ENCODE measurements around the genes MAGED1, XAGE3, IQSEC2 and MAGED2.

- RRBS = no CpG with 5 or more reads among the region's 6 CpGs
Observed at GRCh38 chrX:50697480-50698204, 116.4 kb downstream of the SHROOM4 start.

DNA sequence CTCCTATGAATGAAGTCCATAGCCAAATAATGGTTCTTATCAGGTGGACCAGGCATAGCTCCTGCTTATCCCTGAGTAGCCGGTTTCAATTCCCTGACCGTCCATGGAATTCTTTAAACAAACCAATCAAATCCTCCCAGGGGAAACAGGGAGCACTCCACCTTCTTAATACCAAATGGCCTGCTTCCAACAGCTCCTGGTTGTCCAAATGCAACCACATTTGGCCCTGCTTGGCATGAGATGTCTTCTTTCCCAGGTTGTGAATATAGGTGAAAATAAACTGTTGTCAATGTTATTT lies 43.0 kb downstream of the CENPVL3 start:
- RRBS = no CpG with 5 or more reads among the region's 2 CpGs

DNA sequence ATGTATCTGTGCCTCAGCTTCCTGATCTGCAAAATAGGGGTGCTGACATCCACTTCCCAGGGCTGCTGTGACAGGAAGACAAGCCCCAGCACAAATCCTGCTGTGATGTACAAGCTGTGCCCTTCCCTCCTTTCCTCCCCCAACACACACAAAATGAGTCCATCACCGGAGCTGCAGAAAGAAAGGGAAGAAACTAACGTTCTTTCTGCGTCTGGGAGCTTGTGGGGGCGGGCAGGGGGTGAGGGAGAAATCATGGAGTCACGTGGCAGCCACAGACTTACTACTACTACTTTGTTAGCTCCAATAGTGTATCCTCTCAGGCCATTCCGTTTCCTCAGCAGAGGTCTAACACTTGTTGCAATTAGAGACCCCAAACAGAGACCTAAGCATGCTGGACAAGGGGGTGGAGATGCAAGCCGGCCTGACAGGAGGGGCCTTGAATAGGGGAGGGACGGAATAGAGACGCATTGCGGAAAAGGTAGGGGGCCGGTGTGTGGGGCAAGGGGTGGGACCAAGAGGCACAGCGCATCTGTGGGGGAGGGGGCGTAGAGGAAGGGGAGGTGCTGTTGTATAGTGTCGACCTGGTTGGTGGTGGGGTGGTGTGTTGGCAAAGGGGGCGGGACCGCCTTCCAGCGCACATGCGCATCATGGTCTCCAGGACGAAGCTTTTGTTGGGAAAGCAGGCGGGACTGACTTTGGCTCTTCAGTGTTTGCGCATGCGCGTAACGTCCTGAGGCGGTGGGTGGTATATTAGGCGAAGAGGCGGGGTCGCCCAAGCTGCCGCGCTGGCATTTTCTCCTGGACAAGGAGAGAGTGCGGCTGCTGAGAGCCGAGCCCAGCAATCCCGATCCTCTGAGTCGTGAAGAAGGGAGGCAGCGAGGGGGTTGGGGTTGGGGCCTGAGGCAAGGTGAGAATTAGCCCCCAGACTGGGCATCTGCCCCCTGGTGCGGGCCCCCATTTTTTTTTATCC lies at the start of gene MAGED1:
Gene MAGED1, plus strand, starts transcription at position 775 of the 970 bp plus-strand sequence.
- RRBS = 16% methylated on average over 4 of the region's 36 CpGs

DNA sequence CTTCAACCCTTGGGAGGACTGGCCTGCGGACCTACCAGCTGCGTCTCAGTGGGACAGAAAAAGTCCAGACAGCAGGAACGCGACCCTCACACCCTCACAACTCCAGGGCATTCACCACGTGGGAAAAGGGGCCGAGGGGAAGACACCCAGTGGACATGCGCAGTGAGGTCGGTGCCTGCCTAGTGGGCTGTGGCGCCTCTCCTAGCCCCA lies at the start of gene XAGE3:
Gene XAGE3, minus strand, starts transcription at position 113 of the 210 bp plus-strand sequence.
- RRBS = no CpG with 5 or more reads among the region's 9 CpGs

DNA sequence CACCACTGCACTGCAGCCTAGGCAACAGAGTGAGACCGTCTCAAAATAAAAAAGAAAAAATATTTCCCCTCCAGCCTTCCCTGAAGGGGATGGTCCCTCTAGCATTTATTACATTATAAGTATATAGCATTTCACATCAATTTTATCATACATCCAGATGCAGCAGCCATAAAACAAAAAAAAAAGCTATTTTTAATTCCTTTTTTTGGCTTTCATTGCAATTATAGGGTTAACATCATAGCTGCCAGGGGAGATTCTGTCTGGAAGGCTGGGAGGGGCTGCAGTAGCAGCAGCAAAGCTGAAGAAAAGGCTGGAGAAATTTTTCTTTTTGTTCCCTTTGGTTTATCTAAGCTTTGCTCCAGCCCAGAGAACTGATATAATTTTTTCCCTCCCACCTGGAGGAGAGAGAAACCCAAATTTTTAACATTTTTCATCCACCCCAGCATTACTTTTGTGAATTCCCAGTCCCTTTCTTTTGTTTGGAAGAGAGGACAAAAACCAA lies 24.9 kb upstream of the FAM156A start:
- RRBS = no CpG with 5 or more reads among the region's 1 CpG

- RRBS = no CpG with 5 or more reads among the region's 5 CpGs
Observed at GRCh38 chrX:53083345-53083691, 1.2 kb downstream of the TSPYL2 start.

DNA sequence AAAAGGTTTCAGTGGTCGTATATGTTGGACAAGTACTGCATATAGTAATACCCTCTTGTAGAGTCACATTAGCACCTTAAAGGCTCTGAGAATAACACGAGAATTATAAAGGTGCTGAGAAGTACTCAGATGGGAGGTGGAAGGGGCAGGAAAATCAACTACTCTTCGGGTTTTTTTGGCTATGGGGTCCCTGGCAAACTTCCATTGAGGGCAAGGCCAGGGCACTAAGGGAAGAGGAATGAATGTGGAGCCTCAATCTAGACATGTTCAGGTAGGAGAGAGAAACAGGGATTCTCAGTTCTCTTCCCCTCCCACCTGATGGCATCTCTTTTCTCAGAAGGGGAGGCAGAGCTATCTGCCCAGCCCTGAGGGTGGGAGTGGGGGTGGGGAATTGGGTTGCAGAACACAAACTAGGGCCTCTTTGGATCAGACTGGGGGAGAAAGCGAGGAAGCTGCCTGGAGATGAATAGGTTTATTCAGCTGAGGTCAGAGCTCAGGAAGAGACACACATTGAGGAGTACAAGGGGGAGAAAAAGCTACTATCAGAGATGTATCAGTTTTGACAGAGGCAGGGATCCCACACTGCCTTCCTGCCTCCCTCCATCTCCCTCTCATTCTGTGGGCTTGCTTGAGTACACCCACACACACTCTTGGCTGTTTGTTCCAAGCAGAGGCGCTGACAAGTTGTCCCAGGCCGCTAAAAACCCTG lies 5.0 kb downstream of the TSPYL2 start:
- RRBS = no CpG with 5 or more reads among the region's 6 CpGs

GRCh38 chrX:53087937-53088964 lies 5.7 kb upstream of the KANTR start:
- RRBS = no CpG with 5 or more reads among the region's 55 CpGs

GRCh38 chrX:53189984-53190972 lies 34.7 kb downstream of the KDM5C start:
- RRBS = no CpG with 5 or more reads among the region's 8 CpGs

GRCh38 chrX:53248576-53249443 lies 23.8 kb upstream of the KDM5C start:
- RRBS = 79% methylated on average over 2 of the region's 11 CpGs

- RRBS = no CpG with 5 or more reads among the region's 11 CpGs
Observed at GRCh38 chrX:53279744-53280223, 41.4 kb downstream of the IQSEC2 start.

DNA sequence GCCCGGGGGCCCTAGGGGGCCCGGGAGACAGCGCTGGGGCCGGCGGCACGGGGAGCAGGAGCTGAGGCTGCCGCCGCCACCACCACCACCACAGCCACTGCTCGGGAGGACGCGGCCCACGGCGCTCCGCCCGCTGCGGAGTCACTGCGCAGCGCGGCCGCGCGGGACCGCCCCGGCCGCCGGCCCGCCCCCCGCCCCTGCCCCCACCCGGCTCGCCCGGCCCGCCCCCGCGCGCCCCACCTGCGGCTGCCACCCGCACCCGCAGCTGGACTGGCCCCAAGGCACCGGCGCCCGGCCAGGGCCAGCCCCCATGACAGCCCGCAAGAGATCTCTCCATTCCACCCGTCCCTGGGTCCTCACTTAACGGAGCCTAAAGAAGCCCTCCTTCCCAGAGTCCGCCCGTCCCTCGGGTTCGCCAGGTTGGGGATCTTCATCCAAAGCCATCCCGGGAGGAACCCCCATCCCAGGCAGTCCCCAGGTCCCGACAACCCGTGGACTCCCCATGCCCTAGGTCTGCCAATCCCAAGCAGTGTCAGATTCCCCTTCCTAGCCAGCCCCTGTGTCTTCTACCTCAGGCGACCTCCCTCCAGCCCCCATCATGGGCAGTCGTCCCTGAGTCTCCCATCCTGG lies at the start of gene IQSEC2:
Gene IQSEC2, minus strand, starts transcription at position 99 of the 630 bp plus-strand sequence.
- RRBS = 1% methylated on average over 9 of the region's 53 CpGs

GRCh38 chrX:53584715-53585428 lies 101.6 kb downstream of the HUWE1 start:
- RRBS = no CpG with 5 or more reads among the region's 12 CpGs

DNA sequence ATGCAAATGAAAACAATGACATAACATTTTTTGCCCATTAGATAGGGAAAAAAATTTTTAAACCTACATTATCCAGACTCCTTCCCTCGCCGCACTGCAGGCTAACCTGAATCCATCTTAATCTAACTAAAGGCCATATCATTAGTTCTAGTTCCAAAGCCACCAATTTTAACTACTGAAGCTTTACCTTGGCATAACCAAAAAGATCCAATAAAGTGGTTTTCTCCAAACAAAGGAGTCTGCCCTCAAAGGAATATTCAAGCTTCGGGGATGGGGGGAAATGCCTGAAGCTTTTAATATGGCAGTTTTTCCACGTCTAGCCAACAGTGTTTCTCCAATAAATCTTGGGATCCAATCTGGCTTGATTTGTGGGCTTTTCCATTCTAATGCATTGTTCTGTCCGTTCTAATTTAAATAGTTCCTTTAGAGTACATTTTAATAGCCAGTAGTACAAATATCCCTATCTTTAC lies 1.8 kb downstream of the HUWE1 start:
- RRBS = no CpG with 5 or more reads among the region's 5 CpGs

GRCh38 chrX:54492474-54492762 lies 3.6 kb downstream of the FGD1 start:
- RRBS = 24% methylated on average over 2 of the region's 6 CpGs

DNA sequence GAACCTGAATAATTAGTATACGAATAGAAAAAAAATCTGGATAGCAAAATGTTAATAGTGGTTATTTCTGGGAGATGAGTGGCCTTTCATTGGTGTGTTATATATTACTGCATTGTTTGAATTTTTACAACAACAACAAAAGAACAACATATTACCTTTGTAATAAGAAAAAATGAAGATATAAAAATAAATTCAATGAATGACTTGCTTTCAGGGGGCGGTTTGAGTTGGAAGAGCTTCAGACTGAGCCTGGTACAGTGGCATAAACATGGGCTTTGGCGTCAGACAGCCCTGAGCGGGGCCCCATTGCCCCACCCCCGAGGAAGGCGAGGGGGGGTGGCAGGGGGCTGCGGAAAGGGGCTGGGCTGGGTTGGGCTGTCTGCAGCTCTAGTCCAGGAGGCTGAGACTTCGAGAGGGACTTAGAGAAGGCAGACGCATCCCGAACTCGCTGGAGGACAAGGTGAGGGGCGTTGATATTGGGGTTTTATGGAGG lies at the start of gene MAGED2:
Gene MAGED2, plus strand, starts transcription at position 403 of the 493 bp plus-strand sequence.
- RRBS = no CpG with 5 or more reads among the region's 12 CpGs

GRCh38 chrX:54808008-54809006 lies 762 bp downstream of the MAGED2 start:
- RRBS = 9% methylated on average over 9 of the region's 48 CpGs

GRCh38 chrX:54809007-54809481 lies 1.5 kb downstream of the MAGED2 start:
- RRBS = no CpG with 5 or more reads among the region's 16 CpGs

DNA sequence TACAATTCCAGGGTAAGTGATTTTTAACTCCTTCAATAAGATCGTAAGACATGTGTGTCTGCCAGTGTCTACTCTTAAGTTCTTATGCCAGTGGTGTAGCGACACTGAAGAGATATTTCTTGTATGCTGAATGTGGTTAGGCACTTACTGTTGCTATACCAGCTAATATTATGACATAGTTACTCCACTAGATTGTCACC lies 1.5 kb downstream of the FAM104B start:
- RRBS = no CpG with 5 or more reads among the region's 2 CpGs

GRCh38 chrX:55668299-55668587 lies 45.0 kb downstream of the FOXR2 start:
- RRBS = no CpG with 5 or more reads among the region's 1 CpG

Data from AG09319 (cell line).